ENCODE measurements around a stretch of chr11.

GRCh38 chr11:116826654-116827495 lies 2.8 kb upstream of the APOC3 start:
- RRBS, result no CpG with 5 or more reads among the region's 11 CpGs

DNA sequence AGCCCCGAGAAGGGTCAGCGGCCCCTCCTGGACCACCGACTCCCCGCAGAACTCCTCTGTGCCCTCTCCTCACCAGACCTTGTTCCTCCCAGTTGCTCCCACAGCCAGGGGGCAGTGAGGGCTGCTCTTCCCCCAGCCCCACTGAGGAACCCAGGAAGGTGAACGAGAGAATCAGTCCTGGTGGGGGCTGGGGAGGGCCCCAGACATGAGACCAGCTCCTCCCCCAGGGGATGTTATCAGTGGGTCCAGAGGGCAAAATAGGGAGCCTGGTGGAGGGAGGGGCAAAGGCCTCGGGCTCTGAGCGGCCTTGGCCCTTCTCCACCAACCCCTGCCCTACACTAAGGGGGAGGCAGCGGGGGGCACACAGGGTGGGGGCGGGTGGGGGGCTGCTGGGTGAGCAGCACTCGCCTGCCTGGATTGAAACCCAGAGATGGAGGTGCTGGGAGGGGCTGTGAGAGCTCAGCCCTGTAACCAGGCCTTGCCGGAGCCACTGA lies 732 bp upstream of the APOC3 start:
- RRBS, result no CpG with 5 or more reads among the region's 11 CpGs

DNA sequence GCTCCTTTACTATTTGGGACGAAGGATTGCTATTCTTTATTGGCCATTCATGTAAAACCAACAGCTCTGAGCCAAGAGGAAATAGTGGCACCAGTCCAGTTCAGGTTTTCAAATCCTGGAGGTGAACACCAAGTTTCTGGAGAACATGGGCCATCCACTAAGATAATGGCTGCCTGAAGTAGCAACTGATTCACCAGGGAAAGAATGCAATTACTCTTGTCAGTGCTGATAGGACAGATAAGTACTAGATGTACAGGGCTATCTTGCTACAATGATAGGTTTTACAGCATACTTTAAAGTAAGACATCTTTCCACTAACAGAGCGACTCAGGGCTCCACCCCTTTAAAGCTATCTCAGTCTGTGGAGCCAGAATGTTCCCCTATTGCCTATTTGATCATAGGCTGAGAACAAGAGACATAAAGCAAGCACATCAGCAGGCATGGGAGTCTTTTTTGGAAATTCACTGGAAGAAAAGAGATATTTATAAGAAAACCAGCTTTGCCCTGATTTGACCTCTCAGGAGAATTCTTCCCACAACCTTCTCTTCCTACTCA lies 36.9 kb upstream of the APOA1 start:
- RRBS, result no CpG with 5 or more reads among the region's 2 CpGs

GRCh38 chr11:116914427-116914626 lies 76.9 kb upstream of the APOA1 start:
- RRBS, result no CpG with 5 or more reads among the region's 4 CpGs

DNA sequence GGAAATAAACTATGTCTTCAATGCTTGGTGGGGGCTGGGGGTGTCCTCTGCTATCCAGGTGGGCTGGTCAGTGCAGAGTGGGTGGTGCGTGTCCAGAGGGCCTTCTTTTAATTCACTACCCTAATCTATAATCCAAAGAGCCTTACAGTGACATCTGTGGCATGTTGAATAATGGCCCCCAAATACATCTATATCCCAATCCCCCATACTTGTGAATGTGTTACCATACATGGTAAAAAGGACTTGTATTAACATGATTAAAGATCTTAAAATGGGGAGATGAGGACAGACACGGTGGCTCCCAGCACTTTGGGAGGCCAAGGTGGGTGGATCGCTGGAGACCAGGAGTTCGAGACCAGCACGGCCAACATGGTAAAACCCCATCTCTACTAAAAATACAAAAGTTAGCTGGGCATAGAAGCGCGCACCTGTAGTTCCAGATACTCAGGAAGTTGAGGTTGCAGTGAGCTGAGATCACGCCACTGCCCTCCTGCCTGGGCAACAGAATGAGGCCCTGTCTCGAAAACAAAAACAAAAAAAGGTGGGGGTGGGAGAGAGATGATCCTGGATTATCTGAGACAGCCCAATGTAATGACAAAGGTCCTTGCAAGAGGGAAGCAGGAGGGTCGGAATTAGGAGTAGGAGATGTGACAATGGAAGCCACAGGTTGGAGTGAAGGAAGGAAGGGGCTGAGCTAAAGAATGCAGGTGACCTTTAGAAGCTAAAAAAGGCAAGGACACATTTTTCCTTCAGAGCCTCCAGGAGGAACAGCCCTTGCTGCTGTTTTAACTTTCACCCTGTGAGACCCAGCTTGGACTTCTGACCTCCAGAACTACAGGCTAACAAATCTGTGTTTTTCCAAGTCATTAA lies 87.5 kb upstream of the APOA1 start:
- RRBS, result no CpG with 5 or more reads among the region's 10 CpGs

GRCh38 chr11:116947943-116948379 lies 110.5 kb upstream of the APOA1 start:
- RRBS, result no CpG with 5 or more reads among the region's 1 CpG

DNA sequence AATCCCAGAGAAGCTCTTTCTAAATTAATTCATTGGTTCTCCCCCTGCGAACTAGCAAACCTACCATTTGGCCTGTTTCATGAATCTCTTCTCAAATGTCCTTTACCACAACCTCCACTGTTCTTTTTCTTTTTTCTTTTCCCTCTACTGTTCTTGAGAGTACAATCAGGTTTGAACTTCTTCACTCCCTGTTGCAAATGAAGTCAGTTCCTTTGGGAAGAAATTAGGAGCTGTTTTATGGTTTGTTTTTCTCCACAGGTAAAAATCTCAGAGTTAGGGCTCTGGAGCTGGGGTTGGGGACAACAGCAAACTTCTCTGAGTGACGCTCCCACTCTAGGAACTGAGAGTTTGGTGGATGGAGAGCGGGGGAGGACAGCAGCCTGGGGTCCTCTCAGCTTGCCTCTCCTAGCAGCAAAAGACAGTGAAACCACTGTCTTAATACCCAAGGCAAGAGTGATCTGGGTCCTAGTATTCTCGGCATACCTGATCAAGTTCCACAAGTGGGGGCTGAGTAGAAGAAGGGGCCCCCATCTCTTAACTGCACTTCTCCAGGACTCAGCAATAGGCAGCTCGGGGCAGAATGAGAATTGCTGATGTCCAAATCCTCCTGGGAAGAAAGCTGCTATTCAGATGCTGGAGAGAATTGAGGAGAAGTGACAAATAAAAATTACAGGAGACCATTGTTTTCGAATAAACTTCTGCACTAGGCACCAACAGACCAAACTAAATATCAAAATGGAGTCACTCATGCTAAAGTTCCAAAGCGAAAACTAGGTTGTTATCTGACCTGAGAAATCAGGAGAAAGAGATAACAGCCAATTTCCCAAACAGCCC lies 112.4 kb upstream of the APOA1 start:
- RRBS, result no CpG with 5 or more reads among the region's 7 CpGs

DNA sequence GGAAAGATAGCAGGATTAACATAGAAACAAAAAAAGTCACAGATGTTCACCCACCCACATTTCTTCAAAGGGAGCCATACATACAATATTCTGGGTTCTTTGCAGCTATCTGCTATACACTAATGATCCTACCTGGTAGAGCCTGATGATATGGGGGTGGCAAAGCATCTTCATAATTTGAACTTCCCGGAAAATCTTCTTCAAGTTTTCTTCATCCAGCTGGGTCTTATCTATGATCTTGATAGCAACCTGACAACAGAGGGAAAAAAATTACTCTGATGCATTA lies 119.3 kb upstream of the APOA1 start:
- RRBS, result no CpG with 5 or more reads among the region's 1 CpG

GRCh38 chr11:117002811-117003543 lies 95.3 kb downstream of the SIK3 start:
- RRBS, result no CpG with 5 or more reads among the region's 6 CpGs

DNA sequence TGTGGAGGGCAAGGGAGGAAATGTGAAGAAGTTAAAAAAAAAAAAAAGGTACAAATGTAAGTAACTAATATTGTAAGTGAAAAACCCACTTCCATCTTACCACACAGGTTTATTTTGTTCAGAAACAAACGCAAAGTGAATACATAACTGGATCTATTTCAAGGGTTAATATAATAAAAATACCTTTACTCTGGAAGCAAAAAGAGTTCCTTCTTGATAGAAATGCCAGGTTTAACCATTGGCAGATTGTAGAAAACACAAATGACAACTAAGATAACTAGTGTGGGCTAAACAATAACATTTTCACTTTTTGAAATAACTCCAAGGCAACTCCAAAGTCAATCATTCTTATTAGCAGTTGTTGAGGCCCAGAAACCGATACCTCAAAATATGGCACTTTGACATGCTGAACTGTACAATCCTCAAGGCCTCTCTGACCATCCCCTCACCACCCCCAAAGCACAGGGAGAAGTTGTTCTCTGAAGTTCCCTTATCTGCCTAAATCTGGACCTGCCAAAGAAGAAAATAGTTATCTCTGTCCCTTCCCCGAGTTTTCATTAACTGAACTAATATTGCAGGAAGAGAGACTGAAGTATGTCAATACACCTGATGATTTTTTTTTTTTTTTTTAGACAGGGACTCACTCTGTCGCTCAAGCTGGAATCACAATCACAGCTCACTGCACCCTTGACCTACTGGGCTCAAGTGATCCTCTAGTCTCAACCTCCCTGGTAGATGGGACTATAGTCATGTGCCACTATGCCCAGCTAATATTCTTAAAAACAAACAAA lies 75.2 kb downstream of the SIK3 start:
- RRBS, result no CpG with 5 or more reads among the region's 4 CpGs

GRCh38 chr11:117028895-117029202 lies 69.4 kb downstream of the SIK3 start:
- RRBS, result no CpG with 5 or more reads among the region's 9 CpGs

DNA sequence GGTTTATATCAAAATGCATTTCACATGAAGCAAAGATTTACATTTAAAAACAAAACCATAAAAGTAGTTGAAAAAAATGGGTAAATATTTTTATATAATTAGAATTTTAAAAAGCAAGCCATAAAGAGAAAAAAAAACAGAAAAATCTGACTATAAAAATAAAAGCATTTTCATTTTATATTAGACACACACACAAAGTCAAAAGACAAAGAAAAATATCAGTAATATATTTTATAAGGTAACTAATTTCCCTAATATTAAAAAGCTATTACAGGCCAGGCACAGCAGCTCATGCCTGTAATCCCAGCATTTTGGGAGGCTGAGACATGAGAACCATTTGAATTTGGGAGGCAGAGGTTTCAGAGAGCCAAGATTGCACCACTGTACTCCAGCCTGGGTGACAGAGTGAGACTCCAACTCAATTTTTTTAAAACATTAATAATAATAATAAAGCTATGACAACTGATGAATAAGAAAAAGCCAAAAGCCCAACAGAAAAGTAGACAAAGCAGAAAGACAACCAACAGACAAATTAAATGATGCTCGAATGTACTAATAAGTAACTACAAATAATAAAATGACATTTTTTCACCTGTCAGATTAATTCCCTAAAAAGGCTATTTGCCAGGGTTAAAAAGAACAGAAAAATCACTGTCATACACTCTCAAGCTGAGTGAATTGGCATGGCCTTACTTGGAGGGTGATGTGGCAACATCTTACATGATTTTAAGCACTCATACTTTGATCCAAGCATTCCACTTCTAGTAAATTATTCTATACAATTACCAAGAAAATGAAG lies 18.4 kb downstream of the SIK3 start:
- RRBS, result no CpG with 5 or more reads among the region's 1 CpG

- RRBS, result no CpG with 5 or more reads among the region's 4 CpGs
These were observed 1.2 kb downstream of the SIK3 start for GRCh38 chr11:117097148-117097405.

DNA sequence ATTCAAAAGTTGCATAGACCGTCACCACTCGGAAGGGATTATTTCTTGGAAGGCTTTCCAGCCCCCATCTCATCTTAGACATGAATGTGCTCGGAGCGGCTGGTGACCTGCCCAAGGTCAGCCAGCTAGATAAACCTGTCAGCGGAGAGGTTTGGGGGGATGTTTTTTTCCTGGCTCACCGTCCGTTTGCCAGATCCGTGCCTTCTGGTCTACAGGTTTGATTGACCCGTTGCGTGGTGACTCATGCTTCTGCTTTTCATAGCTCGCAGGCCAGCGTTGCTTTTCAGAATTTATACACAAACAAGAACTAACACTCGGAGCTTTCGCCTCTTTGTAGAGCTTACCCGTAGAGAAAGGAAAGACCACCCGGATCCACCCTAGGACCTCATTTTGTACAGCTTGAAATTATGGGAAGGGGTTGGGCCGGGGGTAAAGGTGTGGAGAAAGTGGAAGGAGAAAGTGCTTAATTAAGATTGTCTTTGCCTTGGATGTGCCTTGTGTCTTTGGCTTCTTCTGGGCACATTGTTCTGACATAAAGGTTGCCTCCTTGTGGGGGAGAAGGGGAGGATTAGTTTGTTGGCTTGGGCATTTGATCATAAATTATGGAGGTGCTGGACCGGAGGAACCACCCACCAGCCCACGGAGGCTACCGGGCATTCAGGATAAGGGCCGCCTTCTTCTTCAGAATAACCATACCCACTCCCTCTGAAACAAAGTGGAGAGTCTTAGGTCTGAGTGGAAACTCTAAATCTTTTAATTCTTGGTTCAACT lies 1.1 kb downstream of the PAFAH1B2 start:
- RRBS, result no CpG with 5 or more reads among the region's 21 CpGs

DNA sequence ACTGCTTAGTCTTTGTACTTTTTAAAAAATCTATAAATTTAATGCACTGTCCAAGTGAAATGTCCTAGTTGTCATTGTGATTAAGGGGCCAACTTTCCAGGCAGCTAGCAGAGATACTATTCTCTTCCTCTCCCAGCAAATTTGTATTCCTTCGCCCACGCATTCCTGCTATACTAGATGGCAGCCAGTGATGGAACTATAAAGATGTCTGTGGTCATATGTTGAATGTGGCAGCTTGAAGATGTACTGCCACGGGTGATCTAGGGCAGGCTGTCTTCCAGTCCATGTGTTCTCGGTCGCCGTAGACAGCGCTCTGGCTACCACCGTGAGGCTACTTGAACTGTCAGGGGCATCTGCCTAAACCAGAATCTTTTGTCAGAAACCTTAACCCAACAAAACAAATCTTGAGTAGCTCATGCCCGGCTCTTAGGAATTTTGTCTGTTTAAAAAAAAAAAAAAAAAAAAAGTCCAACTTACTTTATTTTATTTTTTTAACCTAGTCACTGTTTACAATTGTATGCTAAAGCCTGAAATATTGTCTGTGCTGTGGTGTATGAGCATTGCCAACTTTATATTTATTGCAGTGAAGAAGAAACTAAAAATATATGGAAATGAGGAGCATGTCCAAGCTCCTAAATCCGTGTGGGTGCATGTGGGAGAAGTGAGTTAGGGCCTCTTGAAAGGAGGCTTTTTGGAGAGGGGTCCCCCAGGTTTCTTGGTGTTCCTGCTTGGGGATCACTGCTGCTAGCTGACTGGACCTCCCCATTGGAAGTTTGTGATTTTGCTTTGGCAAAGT lies 8.2 kb upstream of the SIDT2 start:
- RRBS, result no CpG with 5 or more reads among the region's 10 CpGs

- RRBS, result no CpG with 5 or more reads among the region's 11 CpGs
These were observed 2.1 kb upstream of the TAGLN start for GRCh38 chr11:117196865-117197656.

GRCh38 chr11:117203733-117203930 lies 4.5 kb downstream of the TAGLN start:
- RRBS, result no CpG with 5 or more reads among the region's 3 CpGs

DNA sequence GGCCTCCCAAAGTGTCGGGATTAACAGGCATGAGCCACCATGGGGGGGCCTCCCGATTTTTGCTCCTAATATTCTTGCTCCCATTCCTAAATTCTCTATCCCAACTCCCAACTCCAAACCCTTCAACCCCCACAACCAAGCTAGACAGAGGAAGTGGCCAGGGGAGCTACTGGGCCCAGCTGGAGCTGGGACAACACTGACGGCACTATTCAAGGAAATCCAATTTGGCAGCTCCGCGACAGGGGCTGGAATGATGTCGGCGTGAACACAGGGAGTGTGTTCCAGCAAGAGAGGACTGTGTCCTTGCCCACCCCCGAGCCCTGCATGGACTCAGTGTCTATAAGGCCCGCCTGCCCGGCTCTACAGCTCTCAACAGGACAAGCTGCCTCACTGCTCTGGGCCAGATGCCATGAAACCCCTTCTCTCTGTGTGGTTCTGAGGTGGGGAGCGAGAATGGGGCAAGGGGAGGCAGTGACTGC lies 11.3 kb downstream of the PCSK7 start:
- RRBS, result no CpG with 5 or more reads among the region's 11 CpGs

GRCh38 chr11:117300107-117300638 lies 15.9 kb downstream of the BACE1 start:
- RRBS, result no CpG with 5 or more reads among the region's 21 CpGs

DNA sequence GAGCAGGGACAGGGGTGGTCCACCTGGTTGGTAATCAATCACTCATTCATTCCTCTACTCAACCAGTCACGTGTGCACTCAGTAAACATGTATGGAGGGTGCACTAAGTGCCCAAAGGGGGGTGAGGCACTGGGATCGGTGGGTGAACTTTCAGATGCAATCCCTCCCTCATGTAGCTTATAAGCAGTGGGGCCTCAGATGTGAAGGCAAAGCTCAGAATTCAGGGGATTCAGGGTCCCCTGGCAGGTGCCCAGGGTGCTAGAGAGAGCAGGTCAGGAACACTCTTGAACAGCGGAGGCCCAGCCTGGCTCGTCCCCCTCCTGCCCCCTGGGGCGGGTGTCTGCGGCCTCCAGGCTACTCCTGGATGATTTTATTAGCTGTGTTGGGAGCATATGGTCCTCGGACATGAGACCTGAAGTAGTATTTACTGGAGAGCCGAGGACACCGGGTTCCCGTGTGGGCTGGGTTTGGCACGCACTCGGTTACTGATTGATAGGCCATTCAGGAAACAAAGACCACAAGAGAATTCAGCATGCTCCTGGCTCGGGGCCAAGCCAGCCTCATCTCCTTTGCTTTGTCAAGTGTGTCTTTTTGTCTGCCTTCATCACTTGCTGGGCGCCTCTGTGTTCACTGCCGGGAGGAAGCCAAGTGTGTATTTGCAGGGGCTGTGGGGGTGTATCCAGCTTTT lies 9.9 kb downstream of the FXYD2 start:
- RRBS, result no CpG with 5 or more reads among the region's 15 CpGs